Heart (tissue), 3 donors: ENCODE results near the genes DOP1A, ZNF292 and SLC35A1.

DNA sequence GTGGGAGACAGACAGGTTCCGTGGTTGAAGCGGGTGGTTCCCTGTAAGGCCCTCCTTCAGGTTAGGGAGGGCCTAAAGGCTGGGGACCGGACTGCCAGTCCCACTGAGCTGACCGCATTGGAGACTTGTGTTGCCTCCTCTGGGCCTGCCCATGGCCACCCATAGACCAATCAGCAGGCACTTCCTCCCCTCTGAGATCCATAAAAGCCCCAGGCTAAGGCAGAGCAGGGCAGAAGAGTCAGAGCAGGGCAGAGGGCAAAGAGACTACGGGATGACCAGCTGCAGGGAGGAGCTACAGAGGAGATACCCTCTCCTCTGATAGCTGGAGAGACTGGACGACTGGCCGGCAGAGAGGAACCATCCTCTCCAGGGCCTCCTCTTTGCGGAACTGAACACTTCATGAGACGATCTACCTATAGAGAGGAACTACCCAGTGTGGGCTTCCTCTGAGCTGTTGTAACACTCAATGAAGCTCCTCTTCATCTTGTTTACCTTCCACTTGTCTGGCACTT, 537.3 kb downstream of the TENT5A start:
- RAMPAGE, long total RNA, 2 experiments = no peak in any of the 2 experiments

DNA sequence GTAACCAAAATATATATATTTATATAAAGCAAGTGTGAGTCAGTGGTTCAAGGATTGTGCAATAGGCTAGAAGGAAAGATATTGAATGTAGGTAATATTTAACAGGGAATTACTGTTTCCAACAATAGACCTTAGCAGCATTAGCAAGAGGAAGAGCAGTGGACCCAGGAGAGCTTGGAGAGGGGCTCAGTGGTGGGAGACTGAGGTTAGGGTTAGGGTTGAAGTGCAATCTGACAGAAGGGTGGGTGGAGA, 181.3 kb upstream of the TENT5A start:
- RAMPAGE, long total RNA, 2 experiments = no peak in any of the 2 experiments

- RAMPAGE, long total RNA, 2 experiments = no peak in any of the 2 experiments
Measured at GRCh38 chr6:82181398-82181597, 66.2 kb downstream of the IBTK start.

DNA sequence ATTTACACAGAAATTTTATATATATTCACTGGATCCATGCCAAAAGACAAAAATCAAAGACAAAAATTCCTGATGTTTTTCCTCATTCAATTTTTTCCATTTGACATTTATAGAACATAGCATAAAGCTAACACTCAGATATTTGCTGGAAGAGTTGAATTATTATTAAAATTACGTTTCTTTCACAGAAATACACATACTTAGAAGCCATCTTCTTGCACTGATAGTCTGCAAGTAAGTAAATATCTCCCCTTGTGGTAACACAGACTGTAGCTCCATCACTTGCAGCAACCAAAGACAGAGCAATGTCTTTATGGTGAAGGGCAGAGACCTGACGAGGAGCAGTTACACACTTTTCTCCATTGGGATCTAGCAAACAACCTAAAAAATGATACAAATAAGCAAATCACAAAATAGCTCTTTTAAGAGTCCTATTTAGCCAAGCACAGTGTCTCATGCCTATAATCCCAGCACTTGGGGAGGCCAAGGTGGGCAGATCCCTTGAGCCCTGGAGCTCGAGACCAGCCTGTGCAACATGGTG, 24.2 kb downstream of the IBTK start:
- RAMPAGE, long total RNA, 2 experiments = no peak in any of the 2 experiments

- RAMPAGE, long total RNA, 2 experiments = start-site peak on the plus strand in 2 of 2 experiments, at chr6:83067661-83067753 at its widest, 720 to 2,913 reads per replicate
Measured at GRCh38 chr6:83067216-83068537, at the start of gene DOP1A. DOP1A (plus strand) TSS chr6:83067671.

DNA sequence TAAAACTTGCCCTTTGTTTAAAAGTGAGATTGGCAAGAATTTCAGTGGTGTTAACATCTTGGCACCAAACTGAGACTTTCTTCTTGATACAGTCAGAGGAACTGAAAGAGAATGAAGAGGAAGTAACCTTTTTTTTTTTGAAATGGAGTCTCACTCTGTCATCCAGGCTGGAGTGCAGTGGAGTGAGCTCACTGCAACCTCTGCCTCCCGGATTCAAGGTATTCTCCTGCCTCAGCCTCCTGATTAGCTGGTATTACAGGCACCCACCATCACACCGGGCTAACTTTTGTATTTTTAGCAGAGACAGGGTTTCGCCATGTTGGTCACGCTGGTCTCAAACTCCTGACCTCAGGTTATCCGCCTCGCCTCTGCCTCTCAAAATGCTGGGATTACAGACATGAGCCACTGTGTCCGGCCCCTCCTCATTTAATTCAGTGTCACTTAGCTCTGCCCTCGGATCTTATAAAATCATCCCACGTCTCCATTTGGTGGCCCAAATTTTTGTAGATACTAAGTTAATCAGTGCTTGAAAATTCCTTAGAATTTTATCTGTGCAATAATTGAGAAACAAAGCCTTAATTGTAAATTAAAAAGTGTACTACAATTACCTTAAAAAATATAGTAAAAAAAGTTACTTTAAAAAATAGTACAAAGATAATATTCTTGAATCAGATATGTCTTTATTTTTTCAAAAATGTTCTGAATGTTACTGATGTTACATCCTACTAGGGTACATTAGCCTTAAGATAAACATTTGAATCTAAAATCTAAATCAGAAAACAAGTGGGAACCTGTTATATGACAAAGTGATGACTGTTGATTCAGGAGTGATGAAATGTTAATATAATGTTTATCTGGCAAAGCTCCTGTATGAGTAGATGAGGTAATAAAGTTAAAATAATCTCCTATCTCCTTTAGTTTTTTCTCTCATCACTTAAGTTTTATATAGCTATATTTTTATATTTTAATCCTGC, 3.9 kb downstream of the DOP1A start:
- RAMPAGE, long total RNA, 2 experiments = no peak in any of the 2 experiments

DNA sequence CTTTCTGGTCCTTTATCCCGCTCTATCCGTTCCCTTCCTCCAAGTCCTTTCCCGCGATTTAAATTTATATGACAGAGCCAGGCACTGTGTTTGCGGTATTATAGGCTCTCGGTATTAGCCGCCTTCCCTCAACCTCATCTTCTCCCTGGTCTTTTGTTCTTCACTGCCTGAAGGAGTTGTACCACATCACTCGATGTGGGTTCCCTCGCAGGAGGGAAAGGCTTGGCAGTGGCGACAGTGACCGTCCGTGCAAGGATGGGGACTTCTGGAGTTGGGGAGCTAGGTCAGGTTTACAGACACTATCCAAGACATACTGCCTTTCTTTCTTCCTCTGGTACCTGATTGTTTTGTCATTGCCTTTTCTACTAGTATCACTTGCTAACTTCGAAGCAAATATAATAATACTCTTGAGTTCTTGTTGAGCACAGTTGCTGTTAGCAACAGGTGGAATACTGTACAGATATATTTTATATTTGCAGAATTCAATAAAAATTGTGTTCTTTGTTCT, 631 bp downstream of the CYB5R4 start:
- RAMPAGE, long total RNA, 2 experiments = no peak in any of the 2 experiments

GRCh38 chr6:83943559-83944201, 84.2 kb downstream of the CYB5R4 start:
- RAMPAGE, long total RNA, 2 experiments = no peak in any of the 2 experiments

GRCh38 chr6:84026872-84027338, 6.7 kb upstream of the MRAP2 start:
- RAMPAGE, long total RNA, 2 experiments = no peak in any of the 2 experiments

DNA sequence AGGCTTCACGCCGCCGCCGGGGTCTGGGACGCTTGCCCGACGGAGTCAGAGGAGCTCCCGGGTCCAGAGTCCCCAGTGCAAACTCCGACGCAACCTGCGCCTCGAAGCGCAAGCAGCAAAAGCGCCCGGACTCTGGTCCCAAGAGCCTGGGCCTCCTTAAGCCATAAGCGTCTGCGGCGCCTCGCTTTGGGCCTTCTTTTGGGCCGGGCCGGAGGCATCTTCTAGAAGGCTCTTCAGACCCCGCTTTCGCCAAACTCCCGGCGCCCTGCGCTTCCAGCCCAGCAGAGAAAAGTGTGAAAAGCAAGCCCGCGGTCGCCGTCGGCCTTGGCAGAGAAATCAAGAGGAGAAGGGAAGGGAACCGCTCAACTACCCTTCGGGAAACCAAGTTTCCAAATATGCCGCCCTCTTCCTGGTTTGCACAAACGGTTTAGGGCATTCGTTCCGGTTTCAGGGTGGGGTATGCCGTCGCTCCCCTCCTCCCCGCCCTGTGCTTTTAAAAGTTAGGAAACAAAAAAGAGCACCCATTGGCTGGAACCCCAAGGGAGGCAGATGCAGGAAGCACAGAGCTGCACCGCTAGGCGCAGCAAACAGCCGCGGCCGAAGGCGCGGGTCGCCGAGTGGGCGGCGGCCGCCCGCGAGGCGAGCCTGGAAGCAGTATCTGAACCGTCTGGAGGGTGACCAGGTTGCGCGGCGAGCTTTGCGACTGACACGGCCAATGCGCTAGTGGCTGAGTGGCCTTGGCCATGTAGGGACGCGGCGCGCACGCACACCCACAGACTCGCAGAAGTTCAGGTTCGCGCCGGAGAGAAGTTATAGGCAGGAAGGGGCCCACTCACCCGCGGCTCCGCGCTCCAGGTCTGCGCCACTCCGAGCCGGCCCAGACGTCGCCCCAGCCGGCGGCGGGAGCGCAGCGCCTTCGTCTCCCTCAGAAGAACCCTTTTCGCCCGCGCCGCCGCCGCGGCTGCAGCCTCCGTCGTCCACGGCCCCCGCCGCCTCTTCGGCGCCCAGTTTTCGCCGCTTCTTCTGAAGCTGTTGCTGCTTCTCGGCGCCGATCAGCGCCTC, 1.0 kb downstream of the TBX18 start:
- RAMPAGE, long total RNA, 2 experiments = no peak in any of the 2 experiments

- RAMPAGE, long total RNA, 2 experiments = no peak in any of the 2 experiments
Measured at GRCh38 chr6:85061721-85062177, 297.4 kb upstream of the TBX18 start.

- RAMPAGE, long total RNA, 2 experiments = no peak in any of the 2 experiments
Measured at GRCh38 chr6:85451411-85451624, 1.4 kb downstream of the NT5E start.

GRCh38 chr6:85618642-85619673, 23.7 kb downstream of the SYNCRIP start:
- RAMPAGE, long total RNA, 2 experiments = no peak in any of the 2 experiments

- RAMPAGE, long total RNA, 2 experiments = no peak in any of the 2 experiments
Measured at GRCh38 chr6:85676873-85677709, 34.4 kb upstream of the SYNCRIP start.

DNA sequence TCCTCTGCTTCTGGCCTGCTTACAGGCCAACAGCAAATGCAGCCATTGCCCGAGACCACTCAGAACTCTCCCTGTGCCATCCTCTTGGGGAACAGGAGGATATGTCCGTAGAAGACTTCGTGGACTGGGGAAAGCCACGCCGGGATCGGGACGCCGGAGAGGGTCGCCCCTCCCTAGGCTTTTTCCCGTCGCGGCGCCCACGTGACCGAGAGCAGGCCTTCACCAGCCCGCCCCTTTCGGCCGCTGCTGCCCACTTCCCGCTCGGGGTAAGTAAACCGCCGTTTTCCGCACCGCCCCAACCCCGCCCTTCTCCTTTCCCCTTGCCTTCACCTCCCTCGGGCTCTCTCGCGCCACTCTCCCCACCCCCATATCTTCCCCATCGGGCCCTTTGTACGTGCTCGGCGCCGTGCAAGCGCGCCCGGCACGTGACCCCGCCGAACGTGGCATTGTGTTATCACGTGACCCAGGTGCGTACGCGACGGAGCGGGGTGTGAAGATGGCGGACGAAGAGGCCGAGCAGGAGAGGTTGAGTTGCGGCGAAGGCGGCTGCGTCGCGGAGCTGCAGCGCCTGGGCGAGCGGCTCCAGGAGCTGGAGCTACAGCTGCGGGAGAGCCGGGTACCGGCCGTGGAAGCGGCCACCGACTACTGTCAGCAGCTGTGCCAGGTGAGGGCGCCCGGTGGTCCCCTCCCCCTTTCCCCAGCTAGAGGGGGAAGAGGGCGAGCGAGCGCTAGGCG, at the start of gene ZNF292:
Gene ZNF292, plus strand, starts transcription at position 470 of the 735 bp plus-strand sequence.
- RAMPAGE, long total RNA, 2 experiments = start-site peak on the plus strand in 2 of 2 experiments, centred at positions 481 to 482 of the sequence, 697 to 1,127 reads per replicate; start-site peak on the minus strand in 1 of 2 experiments, centred at position 161 of the sequence, 13 reads per replicate

GRCh38 chr6:87408530-87408975, 781 bp downstream of the CFAP206 start:
- RAMPAGE, long total RNA, 2 experiments = no peak in any of the 2 experiments

DNA sequence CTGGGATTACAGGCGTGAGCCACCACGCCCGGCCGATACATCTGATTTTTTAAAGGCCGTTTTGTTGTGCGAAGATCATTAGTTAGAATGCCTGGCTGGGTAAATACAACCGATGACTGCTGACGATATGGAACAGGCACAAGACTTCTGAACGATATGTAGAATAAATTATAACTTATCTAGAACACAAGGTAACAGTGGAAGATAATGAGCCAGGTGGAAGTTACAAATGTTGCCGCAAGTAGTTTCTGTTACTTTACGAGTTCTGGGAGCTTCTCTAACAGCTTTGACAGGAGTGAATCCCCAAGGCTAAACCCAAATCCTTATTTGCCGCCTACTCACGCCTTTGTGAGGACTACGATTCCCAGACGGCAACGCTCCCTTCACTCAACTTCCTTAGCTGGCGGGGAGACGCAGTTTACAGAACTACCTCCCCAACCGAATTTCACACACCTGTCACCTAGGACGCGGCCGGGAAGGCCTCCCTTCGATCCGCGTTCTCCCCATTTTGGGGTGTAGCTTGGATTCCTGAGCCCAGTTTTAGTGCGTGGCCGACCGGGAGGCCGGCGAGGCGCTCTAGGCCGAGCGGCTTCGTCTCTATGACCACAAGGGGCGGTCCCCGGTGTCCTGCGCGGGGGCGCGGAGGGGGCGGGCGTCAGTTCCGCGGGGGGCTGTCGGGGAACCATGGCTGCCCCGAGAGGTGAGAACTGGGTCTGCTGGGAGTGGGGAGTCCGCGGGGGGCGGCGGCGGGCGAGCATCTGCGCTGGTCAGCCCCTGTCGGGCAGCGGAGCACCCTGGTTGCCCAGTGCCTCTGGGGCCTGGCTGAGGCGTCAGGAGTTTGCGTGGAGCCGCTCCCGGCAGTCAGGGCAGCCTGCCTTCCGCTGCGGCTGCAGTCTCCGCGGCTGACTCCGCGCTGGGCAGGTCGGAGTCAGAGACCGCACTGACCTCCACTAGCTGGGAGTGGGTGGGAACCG, at the start of gene SLC35A1:
Gene SLC35A1, plus strand, starts transcription at position 655 of the 974 bp plus-strand sequence.
- RAMPAGE, long total RNA, 2 experiments = start-site peak on the plus strand in 1 of 2 experiments, centred at position 677 of the sequence, 79 reads per replicate

- RAMPAGE, long total RNA, 2 experiments = no peak in any of the 2 experiments
Measured at GRCh38 chr6:87473294-87473965, 656 bp downstream of the SLC35A1 start.

DNA sequence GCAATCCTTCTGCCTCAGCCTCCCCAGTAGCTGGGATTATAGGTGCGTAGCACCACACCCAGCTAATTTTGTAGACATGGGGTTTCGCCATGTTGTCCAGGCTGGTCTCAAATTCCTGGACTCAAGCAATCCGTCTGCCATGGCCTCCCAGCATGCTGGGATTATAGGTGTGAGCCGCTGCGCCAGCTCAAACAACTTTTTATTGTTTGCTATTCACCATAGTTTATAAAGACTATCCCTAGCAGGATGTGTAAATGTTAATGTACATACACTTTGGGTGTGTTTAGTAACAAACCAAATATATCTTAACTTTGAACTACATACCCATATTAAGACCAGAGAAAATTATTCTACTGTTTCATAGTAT, 22.3 kb downstream of the SLC35A1 start:
- RAMPAGE, long total RNA, 2 experiments = no peak in any of the 2 experiments

- RAMPAGE, long total RNA, 2 experiments = no peak in any of the 2 experiments
Measured at GRCh38 chr6:87617497-87617921, 27.6 kb downstream of the ORC3 start.